Metastatic Breast Carcinoma in the Ovary (tissue), 3 donors: ENCODE results near the genes RBM5, SEMA3F, IFRD2, HYAL1, CACNA2D2 and RBM15B.

GRCh38 chr3:49898942-49899305 is 4.7 kb downstream of the MST1R start:
- PRO-cap, 3 experiments: no peak in any of the 3 experiments

DNA sequence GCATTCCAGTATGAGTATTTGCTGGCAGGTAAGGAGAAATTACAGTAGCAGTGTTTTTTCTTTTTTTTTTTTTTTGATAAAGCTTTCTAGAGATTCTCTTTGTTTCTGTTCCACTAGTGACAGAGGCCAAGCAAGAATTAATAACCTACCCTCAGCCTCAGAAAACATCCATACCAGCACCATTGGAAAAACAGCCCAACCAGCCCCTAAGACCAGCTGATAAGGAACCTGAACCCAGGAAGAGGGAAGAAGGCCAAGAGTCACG is 31.2 kb upstream of the RBM5 start:
- PRO-cap, 3 experiments: no peak in any of the 3 experiments

DNA sequence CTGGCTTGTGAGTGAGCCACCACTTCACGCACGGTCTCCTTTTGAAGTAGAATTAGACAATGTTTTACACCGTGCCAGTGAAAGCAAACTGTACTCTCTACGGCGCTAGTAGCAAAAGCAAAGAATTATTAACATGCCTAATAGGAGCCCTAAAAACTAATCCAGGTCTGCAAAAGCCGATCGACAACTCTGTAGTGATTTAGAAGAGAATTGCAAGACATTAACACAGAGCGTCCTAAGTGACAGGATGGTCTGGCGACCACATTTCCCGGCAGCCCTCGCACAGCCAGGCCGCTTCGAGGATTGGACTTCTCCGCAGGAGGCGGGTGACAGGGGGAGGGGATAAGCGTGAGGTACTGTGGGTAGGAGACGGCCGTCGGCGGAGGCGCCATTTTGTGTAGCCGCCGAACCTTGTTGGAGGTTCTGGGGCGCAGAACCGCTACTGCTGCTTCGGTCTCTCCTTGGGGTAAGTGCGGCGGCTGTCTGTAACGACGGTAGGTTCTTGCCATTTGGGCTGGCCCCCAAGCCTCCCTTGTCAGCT is at the start of gene RBM5:
TSS of gene RBM5 (plus strand) at position 356 of the 541 bp plus-strand sequence.
- PRO-cap, 3 experiments: peak in 3 of 3 experiments; most common plus-strand start position 356 of the sequence (in 2); most common minus-strand start position 196 of the sequence (in 2)

GRCh38 chr3:50123977-50124663 is 31.0 kb upstream of the SEMA3F start:
- PRO-cap, 3 experiments: no peak in any of the 3 experiments

DNA sequence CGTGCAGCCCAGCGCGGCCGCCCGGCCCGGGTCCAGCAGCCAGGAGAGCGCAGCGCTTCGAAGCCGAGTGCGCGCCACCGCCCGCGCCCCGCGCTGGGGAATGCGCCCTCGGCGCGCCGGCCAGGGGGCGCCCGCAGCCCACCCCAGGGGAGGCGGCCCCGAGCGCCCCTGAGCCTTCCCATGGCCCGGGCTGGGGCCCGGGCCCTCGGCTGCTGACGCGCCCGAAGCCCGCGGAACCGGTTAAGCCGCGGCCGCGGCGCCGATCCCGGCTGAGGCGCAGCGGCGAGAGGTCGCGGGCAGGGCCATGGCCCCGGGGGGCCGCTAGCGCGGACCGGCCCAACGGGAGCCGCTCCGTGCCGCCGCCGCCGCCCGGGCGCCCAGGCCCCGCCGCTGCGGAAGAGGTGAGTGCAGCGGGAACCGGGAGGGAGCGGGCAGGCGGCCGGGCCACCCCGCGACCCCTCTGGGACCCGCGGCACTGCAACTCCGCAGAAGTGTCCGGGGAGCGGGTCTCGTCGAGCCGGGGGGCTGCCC is at the start of gene SEMA3F:
TSS of gene SEMA3F (plus strand) at position 161 of the 531 bp plus-strand sequence.
- PRO-cap, 3 experiments: no peak in any of the 3 experiments

DNA sequence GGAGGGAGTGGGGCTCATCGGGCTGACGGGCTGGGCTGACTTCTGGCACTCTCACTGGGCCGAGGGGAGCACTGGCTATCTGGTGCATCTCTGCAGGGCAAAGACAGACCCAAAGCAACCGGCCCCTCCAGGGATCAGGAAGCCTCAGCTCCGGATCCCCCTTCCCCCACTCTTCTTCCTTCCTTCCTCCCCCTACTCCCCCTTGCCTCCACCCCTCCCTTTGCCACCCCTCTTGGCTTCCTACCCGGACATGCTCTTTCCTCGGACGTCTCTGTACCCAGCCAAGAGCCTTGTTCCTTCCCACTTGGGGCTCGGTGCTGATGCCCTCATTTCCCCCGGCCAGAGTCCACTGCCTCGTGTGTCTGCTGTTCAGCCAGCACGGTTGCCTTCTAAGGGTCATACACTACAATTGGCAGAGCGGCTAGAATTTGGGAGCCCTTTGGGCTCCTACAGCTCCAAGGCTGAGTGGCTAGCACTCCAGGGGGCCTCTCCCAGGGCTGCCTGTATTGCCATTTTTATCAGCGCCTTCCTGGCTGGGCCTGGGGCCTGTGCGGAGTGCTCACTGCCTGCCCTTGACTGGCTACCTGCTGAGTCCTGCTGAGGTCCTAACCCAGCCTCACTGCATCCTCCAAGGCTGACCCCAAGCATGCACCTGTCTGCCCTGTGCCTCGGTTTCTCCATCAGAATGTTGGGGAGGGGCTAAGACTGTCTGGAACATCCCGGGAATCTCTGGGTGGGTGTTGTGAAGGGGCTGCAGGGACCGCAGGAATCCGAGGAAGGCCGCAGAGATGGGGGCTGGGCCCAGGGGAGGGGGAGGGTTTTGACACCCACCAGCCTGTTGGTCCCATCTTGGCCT is 11.0 kb downstream of the SEMA3F start:
- PRO-cap, 3 experiments: no peak in any of the 3 experiments

DNA sequence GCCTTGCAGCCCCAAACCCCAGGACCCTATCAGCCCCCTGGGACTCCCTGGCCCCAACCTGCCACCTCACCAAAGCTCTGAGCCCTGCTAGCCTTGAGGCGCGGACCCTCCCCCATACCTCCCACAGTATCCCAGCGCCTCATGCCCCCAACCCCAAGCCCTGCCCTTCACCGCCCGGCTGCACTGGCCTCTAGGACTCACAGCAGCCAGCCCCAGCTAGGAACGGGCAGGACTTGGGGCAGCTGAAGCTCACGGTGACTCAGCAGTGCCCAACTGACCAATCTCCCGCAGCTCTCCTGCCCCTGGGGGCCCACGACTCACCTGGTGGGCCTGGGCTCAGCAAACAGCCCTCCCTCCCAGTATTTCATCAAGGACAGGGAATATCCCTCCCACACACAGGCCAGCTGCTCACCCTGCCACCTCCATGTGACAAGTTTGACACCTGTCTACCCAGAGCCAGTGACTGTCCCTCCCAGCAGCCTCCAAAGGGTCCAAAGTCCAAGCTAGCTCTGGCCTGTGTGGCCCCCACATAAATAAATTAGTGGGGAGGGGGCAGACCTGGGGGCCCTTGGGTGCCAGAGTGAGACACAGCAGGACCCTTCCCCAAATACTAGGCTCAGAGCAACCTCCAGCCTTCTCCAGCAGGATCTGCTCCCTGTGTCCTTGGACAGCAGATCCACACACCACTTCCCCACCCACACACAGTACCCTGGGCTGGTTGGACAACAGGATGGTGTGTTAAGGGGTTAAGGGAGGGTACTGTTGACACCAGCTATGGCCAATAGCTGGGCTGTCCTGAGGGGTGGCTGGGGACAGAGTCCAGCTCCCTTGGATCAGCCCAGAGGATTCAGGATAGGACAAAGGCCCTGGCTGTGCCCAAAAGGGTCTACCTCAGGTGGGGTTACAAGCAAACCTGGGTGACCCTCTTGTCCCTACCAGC is 4.2 kb downstream of the GNAT1 start:
- PRO-cap, 3 experiments: no peak in any of the 3 experiments

GRCh38 chr3:50239122-50239710 is 3.2 kb downstream of the GNAI2 start:
- PRO-cap, 3 experiments: no peak in any of the 3 experiments

- PRO-cap, 3 experiments: no peak in any of the 3 experiments
Observed at GRCh38 chr3:50244784-50245055, 8.7 kb downstream of the GNAI2 start.

- PRO-cap, 3 experiments: peak in 3 of 3 experiments; most common plus-strand start chr3:50292674 (in 2); most common minus-strand start chr3:50292432 (in 2)
Observed at GRCh38 chr3:50292156-50292898, at the start of gene IFRD2. IFRD2 (minus strand) TSS chr3:50292429.

DNA sequence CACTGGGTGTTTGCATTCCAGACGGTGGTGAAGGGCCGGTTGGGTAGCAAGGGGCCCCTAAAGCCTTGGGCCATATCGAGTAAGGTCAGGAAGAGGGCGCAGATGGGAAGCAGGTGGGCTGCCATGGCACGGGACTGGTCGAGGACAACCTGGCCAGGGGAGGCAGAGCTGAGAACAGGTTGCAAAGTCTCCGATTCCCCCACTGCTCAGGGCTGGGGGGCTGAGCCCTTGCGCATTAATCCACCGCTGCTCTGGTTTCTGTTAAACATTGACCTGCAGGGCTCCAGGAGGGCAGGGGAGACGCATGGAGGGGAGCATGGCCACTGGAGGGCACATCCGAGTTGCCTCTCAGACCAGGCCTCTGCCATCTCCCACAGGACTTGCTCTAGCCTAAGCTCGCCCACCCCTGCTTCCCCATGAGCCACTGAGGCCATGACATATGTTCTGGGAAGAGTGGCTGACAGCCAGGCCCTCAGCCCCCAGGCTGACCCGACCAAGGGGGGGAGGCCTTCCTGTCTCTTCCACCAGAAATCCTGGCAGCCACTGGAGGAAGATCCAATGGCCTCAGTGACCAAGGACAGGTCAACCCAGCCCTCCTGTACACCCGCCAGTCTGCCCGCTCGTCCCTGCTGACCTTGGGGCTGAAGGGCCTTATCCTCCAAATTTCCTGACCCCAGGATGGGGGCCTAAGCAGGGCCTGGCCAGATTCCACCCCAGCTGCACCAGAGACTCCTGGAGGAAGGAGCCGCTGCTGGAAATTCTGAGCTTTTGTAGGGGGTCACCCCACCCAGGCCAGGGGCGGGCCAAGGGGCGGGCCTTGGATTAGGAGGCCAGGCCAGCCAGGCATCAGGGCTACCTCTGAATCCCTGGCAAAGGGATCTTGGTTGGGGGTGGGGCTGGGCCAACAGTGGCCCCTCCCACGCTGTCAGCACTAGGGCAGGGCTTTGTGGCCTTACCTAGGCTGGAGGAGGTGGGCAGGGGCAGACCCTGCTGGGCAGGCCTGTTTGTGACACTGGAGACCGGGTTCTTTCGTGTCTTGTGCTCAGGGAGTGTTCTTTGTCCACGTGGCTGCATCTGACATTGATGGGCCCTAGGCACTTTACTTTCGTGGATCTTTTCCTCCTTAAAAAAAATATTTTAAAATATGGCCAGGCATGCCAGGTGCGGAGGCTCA is at the start of gene HYAL1:
TSS of gene HYAL1 (minus strand) at position 743 of the 1,174 bp plus-strand sequence.
- PRO-cap, 3 experiments: peak in 2 of 3 experiments; most common minus-strand start position 742 of the sequence (in 1)

DNA sequence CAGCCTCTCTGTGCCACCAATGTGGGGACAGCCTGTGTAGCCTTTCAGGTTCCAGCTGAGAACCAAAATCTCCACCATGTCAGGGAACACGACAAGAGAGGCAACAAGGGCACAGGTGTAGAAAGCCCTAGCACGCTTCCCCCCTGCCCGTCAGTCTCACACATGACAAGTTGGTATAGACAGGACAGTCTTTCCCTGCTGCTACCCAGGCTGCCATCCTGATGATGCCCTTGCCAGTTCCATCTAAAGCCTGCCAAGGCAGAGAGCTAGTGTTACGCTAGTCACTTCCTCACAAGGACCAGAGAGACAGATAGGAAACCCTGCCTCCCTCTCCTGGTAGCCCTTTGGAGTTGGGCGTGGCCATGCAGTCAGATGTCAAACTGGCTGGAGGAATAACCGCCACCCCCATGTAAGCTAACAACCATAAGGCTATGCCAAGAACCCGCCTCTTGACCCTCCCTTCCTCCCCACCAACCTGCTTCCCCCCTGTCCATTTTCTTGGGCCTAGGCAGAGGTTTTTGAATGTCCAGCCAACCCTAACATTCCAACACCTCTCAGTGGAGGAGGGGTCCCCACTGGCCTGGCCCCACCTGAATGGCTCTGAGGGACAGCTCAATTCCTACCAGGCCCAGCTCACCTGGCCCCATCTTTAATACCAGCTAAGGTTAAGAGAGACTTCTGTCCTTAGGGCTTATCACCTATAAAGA is 2.8 kb downstream of the TMEM115 start:
- PRO-cap, 3 experiments: no peak in any of the 3 experiments

DNA sequence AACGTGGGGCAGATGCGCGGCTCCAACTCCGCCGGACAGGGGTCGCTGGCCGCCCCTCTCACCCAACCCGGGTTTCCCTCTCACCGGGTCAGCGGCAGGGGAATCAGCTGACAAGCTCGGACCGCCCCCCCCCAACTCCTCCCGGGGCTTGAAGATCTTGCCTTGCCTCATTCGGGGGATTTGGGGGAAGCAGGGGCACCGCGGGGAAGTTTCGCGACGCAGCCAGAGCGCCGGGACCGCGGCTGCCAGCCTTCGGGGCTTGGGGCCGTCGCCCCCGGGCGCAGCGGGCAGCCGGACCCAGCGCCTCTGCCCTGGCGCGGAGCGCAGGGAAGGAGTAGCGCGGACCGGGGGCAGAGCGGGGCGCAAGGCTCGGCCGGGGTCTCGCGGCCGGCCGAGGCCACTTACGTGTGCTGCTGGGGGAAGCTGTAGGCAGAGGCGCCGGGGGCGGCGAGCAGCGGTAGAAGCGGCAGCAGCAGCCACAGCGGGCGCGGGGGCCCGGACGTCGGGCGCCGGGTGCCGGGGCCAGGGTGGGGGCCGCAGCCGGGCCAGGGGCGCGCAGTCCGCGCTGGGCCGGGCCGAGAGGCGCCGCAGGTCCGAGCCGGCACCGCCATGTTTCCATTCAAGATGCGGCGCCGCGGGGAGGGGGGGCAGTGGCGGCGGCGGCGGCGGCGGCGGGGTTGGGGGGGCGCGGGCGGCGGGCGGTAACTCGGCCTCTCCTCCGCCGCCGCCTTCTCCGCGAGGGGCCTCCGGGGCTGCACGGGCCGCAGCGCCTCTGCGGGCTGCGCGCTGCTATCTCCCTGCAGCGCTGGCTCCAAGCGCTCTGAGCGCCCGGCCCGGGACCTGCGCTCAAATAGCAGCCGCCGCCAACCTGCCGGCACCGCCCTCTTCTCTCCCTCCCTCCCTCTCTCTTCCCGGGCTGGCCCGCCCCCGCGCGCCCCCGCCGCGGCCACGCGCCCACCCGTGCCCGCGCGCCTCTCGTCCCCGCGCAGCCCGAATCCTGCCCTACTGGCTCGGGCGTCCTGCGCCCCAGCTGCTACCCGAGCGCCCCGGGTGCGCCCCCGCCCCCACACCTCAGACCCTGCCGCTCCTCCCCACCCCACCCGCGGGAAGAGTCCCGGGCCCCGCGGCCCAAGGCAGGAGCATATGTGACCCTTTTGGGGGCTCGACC is at the start of gene CACNA2D2:
TSS of gene CACNA2D2 (minus strand) at position 822 of the 1,168 bp plus-strand sequence.
- PRO-cap, 3 experiments: peak in 3 of 3 experiments; most common plus-strand start position 978 of the sequence (in 2); most common minus-strand start position 822 of the sequence (in 3)

- PRO-cap, 3 experiments: peak in 3 of 3 experiments; most common plus-strand start chr3:50518270 (in 3)
Observed at GRCh38 chr3:50517970-50518564, 14.6 kb upstream of the CACNA2D2 start.

DNA sequence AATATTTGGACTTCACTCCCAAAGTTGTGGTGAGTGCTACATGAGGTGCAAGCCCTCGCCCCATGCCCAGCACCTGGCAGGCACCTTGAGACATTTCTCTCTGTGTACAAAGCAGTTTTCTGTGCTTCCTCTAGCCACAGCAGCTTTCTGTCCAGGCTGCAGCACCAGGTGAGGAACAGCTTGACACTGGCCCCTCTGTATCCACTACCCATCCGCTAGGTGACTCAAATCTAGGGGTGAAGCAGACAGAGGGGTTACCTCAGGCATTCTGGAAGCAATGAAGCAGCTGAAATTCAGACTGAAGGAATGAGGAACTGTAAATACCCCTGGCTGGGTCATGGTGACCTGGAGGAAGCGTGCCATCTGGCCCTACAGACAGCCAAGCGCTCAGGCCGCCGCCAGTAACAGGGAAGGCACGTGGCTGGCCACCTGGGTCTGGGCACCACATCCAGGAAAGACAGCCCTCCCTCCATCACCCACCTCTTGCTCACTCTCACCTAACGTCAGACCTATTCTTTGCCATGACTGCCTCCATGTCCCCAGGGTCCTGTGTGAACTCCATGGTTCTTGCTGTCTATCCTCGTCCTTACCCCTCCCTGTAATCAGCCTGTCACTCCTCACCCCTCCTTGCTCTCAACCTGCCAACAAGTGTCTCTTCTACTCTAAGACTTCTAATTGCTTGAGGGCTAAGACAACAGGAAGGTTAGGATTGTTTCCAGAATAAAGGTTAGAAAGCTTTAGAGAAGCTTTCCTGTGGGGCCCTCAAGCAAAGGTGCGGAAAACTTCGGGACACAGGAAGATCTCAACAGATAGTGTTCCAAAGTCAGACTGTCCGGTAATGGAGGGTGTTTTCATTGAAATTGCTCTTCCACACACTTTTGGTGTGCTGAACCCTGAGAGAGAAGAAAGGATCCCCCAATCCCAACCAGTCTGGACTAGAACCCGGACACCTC is 6.4 kb downstream of the CISH start:
- PRO-cap, 3 experiments: peak in 2 of 3 experiments; most common plus-strand start position 506 of the sequence (in 2); most common minus-strand start position 188 of the sequence (in 1)

DNA sequence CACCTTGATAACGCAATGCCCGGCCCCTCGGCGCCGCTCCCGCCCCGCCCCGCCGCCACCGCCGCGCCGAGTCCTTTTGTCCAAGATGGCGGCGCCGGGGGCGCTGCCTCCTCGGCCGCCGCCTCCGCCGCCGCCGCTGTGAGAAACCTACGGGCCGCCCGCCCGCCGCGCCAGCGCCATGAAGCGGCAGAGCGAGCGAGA is at the start of gene RBM15B:
TSS of gene RBM15B (plus strand) at position 64 of the 201 bp plus-strand sequence.
- PRO-cap, 3 experiments: peak in 3 of 3 experiments; most common plus-strand start position 79 of the sequence (in 3)

GRCh38 chr3:51539397-51539749 is 854 bp downstream of the RAD54L2 start:
- PRO-cap, 3 experiments: peak in 2 of 3 experiments; most common minus-strand start chr3:51539518 (in 2)

DNA sequence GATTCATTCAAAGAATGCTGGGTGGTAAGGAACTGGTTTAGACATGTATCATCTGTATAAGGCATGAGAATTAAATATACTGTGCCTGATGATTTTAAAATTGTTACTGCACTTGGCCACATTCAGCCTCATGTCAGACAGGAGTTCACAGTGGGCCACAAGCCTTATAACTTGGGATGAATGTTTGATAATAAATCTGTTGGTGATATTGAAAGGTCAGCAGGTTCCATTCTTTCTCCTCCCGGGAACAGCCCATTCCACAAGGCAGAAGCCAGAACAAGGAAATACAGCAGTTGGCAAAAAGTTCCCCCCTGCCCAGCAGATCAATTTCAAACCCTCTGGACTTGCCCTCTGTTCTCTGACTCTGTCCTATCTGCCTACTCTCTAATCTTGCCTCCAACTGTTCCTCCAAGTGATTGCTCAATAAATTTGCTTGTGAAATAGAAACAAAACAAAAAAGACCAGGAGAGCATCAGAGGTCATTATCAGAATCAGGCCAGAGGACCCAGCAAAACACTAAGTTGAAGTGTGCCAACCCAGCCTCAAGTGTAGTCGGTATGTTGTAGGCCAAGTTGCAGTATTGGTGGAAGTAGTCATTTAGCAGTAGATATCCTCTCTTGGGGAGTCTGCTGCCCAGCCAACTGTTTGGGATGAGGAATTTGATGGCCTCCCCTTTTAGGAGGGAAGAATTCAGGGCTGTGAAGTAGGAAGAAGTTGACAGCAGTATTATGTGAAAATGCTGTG is 49.6 kb upstream of the TEX264 start:
- PRO-cap, 3 experiments: no peak in any of the 3 experiments

- PRO-cap, 3 experiments: no peak in any of the 3 experiments
Observed at GRCh38 chr3:51630505-51631048, 40.5 kb upstream of the TEX264 start.

- PRO-cap, 3 experiments: no peak in any of the 3 experiments
Observed at GRCh38 chr3:51993524-51994770, 1.7 kb downstream of the RPL29 start.